Metastatic Liver Carcinoma in the Adrenal Gland (tissue), 2 donors: ENCODE data around the genes CHRNA4, RTEL1, ABHD16B and UCKL1.

DNA sequence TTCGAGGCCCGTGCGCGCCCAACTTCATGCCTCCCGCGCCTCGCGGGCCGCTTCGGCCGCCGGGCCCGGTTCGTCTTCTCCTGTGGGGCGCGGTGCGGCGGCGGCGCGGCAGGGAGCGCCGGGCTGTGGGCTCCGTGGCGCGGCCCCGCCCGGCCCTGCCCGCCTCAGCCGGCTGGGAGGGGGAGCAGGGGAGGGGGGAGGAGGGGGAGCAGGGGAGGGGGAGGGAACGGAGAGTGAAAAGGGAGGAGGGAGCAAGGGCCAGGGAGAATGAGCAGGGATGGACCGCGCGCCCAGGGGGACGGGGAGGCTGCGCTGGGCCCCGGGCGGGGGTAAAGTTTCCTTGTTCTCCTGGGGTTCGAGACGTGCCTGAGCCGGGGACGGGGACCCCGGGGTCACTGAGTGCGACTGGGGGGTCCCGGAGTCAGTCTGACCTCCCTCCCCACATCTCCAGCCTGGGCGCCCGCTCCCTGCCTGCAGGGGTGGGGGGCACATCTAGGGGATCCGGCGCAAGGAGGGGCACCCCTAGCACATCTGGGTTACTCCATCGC is at the start of gene CHRNA4:
TSS of gene CHRNA4 (minus strand) at position 131 of the 548 bp plus-strand sequence.
- PRO-cap, 2 experiments: no peak in any of the 2 experiments

- PRO-cap, 2 experiments: no peak in any of the 2 experiments
These were observed 2.1 kb upstream of the CHRNA4 start for GRCh38 chr20:63363273-63363587.

- PRO-cap, 2 experiments: no peak in any of the 2 experiments
These were observed 9.6 kb upstream of the CHRNA4 start for GRCh38 chr20:63370736-63371106.

GRCh38 chr20:63416464-63417256 is 55.5 kb upstream of the CHRNA4 start:
- PRO-cap, 2 experiments: no peak in any of the 2 experiments

GRCh38 chr20:63432592-63432992 is 39.9 kb downstream of the KCNQ2 start:
- PRO-cap, 2 experiments: no peak in any of the 2 experiments

GRCh38 chr20:63434648-63435229 is 37.7 kb downstream of the KCNQ2 start:
- PRO-cap, 2 experiments: no peak in any of the 2 experiments

GRCh38 chr20:63471035-63472128 is 1.1 kb downstream of the KCNQ2 start:
- PRO-cap, 2 experiments: no peak in any of the 2 experiments

DNA sequence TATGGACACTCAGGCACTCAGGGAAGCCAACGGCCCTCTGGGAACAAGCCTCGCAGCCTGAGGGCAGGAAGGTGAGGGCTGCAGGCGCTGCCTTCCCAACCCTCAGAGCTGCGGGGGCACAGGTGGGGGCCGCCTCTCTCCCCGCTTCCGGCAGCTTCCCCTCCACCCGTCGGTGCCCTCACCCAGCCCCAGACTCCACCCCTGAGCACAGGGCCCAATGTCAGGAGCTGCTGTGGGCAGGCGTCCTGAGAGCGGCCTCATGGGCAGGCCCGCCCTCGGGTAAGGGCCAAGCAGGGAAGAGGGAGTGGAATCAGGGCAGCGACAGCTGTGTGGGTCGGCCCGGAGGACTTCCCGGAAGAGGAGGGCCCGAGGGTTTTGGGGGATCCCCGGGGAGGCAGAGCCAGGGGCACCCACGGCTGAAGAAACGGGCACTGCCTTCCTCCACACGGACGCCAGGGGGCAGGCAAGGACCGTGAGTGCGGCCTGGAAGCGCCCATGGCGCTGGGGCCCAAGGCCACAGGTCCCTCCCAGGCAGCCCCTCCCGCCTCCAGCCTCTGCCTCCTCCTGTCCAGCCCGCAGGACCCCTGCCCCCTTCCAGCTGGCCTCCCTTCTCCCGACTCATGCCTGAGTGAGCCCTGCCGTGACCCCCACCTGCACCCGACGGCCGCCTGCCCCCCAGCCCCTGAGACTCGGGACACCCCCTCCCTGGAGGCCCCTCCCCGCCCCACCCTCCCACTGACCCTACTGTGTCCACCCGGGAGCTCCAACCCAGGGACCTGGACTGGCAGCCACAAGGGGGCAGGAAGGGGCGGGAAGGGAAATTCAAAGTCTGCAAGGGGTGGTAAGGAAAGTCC is 680 bp upstream of the PTK6 start:
- PRO-cap, 2 experiments: peak in 2 of 2 experiments; most common plus-strand start position 293 of the sequence (in 2); most common minus-strand start position 195 of the sequence (in 2)

DNA sequence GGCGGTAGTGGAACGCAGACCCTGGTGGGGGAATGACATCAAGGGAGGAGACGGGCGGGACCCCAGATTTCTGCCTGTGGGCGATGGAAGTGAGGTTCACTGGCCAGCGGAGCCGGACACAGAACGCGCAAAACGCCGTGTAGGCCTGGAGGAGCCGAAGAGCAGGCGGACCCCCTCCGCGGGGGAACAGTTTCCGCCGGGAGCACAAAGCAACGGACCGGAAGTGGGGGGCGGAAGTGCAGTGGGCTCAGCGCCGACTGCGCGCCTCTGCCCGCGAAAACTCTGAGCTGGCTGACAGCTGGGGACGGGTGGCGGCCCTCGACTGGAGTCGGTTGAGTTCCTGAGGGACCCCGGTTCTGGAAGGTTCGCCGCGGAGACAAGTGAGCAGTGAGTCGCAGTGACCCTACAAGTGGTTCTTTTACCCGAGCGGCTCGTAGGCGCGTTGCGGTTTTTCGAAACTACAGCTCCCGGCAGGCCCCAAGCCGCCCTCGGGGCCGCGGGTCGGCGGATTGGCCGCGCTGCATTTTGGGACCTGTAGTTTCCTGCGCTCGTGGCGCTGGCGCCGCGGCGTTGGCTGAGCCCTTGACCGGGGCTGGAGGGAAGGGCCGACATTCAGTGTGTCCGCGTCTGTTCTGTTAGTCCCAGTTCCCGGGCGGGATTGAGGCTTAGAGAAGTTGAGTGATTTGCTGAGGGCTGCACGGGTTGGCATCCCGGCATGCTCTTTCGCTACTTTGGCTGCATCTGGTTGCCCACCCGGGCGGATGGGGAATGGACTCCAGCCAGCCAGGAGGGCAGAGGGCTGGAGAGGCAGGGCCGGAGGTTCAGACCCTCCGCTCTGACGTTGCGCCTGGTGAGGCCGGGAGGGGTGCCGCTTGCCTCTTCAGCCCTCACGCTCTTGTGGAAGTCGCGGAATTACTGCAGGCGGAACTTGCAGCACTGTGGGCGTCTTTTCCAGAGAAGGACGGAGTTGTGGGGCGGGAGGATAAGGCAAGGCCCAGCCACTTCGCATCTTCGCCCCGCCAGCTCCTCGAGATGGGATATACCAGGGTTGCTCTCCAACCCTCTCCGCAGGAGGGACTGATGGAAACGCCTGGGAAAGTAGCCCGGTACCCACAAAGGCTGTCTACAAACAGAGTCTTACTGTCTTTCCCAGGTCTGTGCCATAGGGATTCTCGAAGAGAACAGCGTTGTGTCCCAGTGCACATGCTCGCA is at the start of gene RTEL1:
TSS of gene RTEL1 (plus strand) at position 233 of the 1,212 bp plus-strand sequence.
- PRO-cap, 2 experiments: peak in 2 of 2 experiments; most common plus-strand start position 223 of the sequence (in 2); most common minus-strand start position 125 of the sequence (in 1)

DNA sequence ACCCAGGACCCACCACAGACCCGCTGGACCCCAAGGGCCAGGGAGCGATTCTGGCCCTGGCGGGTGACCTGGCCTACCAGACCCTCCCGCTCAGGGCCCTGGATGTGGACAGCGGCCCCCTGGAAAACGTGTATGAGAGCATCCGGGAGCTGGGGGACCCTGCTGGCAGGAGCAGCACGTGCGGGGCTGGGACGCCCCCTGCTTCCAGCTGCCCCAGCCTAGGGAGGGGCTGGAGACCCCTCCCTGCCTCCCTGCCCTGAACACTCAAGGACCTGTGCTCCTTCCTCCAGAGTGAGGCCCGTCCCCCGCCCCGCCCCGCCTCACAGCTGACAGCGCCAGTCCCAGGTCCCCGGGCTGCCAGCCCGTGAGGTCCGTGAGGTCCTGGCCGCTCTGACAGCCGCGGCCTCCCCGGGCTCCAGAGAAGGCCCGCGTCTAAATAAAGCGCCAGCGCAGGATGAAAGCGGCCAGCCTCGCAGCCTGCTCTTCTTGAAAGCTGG is 887 bp upstream of the SLC2A4RG start:
- PRO-cap, 2 experiments: peak in 1 of 2 experiments; most common plus-strand start position 329 of the sequence (in 1)

DNA sequence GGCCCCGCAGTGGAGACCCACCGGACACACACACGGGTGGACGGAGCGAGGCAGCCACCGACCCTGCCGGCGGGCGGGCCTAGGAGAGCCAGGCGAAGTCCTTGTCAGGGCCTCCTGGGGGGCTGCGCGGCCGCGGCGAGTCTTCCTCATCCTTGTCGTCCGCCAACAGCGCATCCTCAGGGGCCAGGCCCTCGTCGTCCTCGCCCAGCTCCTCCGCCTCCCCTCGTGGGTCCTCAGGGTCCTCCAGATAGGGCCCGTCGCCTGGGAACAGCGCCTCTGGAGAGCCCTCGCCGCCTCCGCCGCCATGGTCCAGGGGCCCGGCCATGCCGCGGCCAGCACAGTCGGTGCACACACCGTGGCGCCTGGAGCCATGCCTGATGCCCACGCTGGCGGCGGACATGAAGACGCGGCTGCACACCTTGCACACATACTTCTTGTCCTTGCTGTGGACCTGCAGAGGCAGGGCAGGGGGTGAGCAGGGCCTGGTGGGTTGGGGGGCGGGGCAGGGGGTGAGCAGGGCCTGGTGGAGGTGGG is 7.3 kb downstream of the SLC2A4RG start:
- PRO-cap, 2 experiments: no peak in any of the 2 experiments

DNA sequence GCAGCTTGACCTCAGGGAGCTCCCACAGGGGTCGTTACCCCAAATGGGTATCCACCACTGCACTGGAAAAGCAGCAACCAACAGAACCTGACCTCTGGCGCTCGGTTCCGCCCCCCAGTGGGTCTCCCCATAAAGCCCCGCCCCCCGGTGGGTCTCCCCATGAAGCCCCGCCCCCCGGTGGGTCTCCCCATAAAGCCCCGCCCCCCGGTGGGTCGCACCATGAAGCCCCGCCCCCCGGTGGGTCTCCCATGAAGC is 11.9 kb downstream of the SLC2A4RG start:
- PRO-cap, 2 experiments: no peak in any of the 2 experiments

DNA sequence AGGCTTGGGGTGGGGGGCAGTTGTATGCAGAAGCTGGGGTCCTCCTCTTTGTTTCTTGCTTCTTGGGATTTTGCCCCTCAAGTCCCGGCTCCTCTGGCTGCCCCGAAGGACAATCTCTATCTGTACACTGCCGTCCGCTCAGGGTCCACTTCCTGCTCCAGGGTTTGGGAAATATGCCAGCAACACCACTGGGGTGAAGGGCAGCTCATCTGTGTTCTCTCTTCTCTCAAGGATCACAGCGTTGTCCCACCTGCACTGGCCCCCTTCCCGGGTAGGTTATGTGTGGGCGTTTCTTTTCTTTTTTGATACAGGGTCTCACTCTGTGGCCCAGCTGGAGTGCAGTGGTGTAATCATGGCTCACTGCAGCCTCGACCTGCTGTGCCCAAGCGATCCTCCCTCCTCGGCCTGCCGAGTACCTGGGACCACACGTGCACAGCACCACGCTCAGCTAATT is 25.6 kb downstream of the SLC2A4RG start:
- PRO-cap, 2 experiments: no peak in any of the 2 experiments

- PRO-cap, 2 experiments: peak in 2 of 2 experiments; most common plus-strand start chr20:63828774 (in 2)
These were observed 2.4 kb downstream of the ZBTB46 start for GRCh38 chr20:63828429-63829208.

GRCh38 chr20:63861172-63861731 is at the start of gene ABHD16B:
Gene ABHD16B (plus strand): TSS chr20:63861498.
- PRO-cap, 2 experiments: no peak in any of the 2 experiments

- PRO-cap, 2 experiments: no peak in any of the 2 experiments
These were observed 3.9 kb upstream of the DNAJC5 start for GRCh38 chr20:63890738-63891716.

DNA sequence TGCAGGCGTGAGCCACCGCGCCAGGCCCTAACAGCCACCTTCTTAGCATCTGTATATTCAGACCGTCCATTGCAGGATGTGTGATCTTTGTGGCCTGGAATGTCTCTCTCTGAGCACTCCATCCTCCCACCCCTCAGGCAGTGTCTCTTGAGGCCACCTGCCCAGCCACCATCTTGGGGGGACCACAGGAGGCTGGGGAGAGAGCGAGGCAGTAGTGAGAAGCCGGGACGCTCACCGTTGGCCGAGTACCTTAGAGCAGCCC is 18.9 kb downstream of the DNAJC5 start:
- PRO-cap, 2 experiments: no peak in any of the 2 experiments

- PRO-cap, 2 experiments: peak in 2 of 2 experiments; most common minus-strand start chr20:63956391 (in 2)
These were observed at the start of gene UCKL1 for GRCh38 chr20:63956186-63956552. Gene UCKL1 (minus strand): TSS chr20:63956416.

DNA sequence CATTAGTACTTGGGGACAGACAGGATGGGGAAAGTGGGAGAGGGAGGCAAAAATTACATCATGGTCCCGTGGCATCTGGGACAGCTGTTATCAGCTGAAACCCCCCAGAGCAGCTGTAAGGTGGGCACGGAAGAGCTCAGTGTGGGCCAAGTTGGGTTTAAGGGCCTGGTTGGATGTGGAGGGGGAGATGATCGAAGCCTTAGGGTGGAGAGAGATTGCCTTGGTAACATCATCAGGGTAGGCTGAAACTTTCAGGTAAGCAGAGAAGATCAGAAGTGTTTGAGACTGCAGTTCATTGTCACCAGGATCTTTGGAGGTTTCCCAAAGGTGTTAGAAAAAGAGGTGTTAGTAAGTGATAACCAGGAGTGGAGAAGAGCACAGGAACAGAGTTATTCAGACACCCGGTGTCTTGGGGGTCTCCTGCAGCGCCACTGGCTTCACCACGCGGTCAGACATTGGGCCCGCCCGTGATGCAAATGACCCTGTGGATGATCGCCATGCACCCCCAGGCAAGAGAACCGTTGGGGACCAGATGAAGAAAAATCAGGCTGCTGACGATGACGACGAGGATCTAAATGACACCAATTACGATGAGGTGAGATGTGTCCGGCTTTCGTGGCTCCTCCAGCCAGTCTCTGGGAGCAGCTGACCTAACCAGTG is 1.8 kb downstream of the PRPF6 start:
- PRO-cap, 2 experiments: no peak in any of the 2 experiments

DNA sequence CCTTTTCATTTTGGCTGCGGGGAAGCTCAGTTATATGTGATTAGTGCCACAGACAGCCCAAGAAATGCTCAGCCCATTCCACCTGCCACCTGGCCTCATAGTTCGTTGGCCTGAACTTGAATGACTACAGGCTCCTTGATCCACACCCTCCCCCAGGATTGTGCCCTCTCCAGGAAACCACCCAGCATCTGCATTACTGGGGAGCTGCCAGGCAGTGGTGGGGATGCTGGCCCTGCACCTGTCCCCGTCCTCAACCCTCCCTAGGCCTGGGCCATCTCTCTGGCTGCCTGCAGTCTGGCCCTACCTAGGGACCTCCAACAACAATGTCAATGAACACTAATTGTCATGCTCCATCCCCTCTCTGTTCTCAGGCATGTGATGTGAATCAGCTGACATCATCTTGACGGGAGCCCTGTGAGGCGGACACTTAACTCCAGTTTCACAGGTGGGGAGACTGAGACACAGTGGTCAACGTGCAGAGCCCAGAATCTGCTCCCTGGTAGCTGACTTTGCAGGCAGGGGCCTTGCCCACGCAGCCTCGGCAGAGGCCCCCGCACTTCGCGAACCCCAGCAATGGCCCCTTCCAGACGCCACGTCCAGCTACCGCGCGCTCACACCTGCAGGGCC is 826 bp upstream of the TCEA2 start:
- PRO-cap, 2 experiments: no peak in any of the 2 experiments